Breast (tissue), 4 donors: ENCODE data around the genes ZNF391, ZNF184, H2AC15, H2BC15, H2AC16 and PGBD1.

- PRO-cap, 3 experiments, result no peak in any of the 3 experiments
- RRBS, result no CpG with 5 or more reads among the region's 17 CpGs
Observed at GRCh38 chr6:27293758-27294231, 18.3 kb downstream of the POM121L2 start.

DNA sequence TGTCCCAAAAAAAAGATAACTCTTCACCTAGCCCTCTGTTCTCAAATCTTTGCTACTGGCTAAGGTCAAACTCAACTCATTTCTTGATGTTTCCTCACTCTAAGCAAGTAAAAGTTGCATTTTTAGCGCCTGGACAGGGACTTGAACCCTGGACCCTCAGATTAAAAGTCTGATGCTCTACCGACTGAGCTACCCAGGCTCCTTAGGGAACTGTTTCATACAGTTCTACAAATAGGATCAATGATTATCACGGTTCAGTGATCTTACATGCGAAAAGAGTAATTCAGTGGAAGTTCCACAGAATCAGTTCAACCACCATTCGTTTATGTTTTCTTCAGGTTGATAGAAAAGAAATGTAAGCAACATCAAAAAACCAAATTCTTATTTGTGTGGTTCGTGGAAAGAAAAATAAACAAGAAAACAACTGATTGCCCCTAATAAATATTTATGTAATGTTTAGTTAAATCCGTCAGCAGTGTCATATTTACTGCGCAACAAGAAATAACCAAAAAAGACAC is 22.9 kb upstream of the POM121L2 start:
- PRO-cap, 3 experiments, result no peak in any of the 3 experiments
- RRBS, result no CpG with 5 or more reads among the region's 8 CpGs

DNA sequence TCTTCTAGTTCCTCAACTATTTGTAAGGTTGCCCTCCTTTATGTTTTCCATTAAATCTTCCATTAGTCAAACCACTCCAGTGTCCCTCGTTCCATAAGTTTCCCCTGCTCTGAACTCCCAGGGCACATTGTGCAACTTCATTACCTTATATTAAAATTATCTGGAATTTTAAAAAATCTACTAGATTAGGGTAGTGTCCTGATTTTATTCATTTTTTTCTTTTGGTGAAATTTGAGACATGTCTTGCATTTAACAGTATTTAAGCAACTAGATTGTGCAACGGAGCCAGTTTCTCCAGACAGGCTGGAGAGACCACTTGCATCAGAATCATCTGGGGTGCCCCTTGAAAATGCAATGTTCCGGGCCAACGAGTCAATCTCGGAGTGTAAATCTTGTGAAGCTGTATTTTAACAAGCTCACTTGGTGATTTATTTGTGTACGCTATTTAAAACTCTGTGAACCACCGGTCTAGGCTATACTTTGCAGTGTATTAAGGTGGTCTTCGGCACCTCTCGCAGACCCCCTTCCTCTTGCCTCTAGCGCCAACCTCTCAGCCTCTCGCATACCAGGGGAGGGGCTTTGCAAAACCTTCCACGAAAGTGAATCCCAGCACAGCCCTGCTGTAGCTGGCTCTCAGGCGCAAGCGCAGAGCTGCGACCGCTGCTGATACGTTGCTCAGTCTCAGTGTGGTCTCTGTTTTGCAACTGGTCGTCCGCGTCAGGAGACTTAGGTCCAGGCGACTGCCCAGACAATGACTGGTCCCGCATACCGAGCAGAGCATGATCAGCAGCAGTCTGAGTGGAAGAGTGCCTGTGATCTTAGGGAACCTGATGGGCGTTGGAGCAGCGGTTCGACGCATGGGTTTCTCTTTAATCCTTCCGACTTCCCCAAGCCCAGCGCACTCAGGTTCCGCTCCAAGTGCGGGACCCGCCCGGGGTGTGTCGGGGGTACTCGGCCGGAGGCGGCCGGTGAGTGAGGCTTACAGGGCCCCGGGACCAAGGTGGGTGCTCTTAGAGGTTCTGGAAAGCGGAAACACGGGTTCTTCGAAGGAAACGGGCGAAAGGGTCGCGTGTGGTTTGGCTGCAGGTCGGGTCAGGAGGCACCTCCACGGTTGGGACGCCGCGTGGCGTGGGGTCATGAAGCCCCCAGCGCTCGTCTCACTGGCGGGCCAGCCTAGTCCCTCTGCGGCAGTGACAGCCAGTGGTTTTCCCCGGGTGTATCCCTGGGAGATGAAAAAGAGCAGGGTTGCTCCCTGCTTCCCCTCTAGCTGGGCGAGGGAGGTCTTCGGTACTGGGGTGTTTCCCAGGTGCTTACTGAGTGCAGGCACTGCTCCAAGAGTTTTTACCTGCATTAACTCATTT is at the start of gene ZNF391:
Gene ZNF391 (plus strand): TSS at position 684 of the 1,361 bp plus-strand sequence.
- PRO-cap, 3 experiments, result peak in 3 of 3 experiments; most common plus-strand start position 950 of the sequence (in 3); most common minus-strand start position 796 of the sequence (in 2)
- RRBS, result no CpG with 5 or more reads among the region's 59 CpGs

DNA sequence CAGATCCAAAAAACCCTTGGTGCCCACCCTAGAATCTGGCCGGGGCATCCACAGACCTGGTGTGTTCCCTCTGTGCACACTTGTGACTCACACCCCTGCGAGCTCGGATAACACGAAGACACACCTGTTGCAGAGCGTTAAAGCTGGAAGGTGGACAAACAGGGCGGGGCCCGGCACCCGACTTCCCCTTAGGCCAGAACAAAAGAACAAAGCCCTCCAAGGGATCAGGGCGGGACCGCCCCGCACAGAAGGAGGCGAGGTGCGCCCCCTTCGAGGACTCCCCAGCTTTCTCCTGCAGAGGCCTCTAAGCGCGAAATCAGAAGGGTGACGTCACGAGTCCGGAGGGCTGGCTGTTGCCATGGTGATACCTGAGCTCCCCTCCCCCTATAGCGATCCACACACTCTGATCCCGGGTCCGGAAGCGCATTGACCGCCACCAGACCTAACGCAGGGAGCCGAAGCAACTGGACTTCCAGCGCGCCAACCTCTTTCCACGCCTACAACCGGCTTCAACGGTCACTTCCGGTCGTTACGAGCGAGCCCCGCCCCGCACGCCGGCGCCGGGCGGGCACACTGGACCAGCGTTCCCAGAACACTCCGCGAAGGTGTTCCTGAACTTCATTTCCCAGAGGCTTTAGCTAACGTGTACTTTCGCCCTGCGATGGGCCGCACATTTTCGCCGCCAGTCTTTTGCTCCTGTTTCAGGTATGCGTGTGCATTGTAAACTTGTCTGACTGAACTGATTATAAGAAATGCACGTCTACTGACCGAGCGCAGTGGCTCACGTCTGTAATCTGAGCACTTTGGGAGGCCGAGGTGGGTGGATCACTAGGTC is at the start of gene ZNF184:
Gene ZNF184 (minus strand): TSS at position 501 of the 835 bp plus-strand sequence.
- PRO-cap, 3 experiments, result peak in 3 of 3 experiments; most common plus-strand start position 637 of the sequence (in 2); most common minus-strand start position 495 of the sequence (in 3)
- RRBS, result under 1% methylated on average over 11 of the region's 57 CpGs

DNA sequence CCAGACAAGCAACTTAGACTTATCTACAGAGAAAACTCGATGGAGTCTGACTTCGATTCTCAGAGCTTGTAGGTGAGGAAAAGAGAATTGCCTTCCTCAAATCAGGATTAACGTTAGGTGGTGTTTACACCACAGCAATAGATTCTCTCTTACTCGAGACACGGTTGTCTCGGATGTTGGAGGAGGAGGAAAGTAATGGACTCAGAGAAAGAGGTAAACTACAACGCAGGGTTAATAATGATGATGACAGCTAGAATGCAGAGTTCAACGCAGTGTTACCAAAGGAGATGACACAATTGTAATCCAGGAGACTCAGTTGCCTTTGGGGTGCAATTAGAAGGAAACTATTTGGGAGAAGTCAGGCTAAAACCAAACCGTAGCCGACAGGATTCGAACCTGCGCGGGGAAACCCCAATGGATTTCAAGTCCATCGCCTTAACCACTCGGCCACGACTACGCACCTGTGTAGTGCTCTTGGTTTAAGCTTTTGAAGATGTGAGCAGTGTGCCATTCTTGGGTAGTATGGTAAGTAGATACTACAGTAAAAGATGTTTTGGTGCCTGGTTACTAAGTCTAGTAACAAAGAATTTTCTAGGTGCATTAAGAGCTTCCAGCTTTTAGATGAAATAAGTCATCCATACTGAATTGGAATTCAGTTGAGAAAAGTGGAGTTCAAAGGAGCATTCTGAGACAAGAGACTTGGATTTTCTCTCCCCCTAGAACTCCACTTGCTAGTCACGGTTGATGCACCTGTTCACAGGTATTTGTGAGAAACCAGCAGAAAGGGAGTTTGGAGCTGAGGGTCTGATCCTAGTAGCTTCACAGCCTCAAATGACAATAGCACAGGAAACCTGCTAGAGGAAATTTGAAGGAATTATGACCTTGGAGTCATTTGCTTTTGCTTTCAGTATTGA is 32.8 kb upstream of the ZNF184 start:
- PRO-cap, 3 experiments, result no peak in any of the 3 experiments
- RRBS, result no CpG with 5 or more reads among the region's 18 CpGs

DNA sequence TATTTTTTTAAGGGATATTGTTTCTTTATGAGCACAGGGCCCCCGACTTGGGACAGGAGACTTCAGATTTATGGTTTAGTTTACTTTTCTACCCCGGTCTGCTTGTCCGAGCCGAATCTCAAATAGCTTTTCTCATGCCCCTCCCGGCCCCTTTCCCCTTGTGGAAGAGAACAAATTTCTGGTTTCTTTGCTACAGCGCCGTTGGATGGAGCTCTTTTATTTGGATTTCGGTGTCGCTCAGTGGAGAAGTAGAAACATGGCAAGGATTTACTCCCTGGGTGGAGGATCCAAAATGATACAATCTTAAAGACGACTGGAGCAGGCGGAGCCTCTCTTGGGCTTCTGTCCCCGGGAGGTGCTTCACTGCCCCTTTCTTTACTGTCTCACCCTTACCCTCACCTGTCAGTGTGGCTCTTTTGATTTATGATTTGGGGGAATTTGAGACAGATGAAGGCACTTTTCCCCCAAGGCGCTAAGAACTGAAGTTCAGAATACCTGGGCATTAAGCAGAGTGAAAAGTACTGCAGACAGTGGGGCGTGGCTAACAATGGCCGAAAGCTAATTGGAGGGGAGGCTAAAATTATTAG is 144.8 kb upstream of the ZNF184 start:
- PRO-cap, 3 experiments, result no peak in any of the 3 experiments
- RRBS, result no CpG with 5 or more reads among the region's 15 CpGs

GRCh38 chr6:27721095-27721468 is 86.6 kb downstream of the H2BC13 start:
- PRO-cap, 3 experiments, result no peak in any of the 3 experiments
- RRBS, result no CpG with 5 or more reads among the region's 11 CpGs

DNA sequence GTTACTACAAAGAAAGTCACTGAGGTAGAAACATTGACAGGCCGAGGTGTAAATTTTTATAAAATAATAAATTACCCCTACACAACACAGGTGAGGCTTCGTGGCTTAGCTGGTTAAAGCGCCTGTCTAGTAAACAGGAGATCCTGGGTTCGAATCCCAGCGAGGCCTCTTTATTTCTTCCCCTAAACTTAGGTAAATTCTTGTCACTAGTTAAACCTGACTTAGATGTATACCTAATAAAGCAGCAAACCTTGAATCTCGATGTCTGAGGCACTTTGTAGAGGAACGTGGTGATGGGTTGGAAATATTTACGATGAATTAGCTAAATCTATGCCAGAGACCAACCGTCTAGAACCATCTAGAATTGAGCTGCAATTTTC is 81.1 kb downstream of the H2BC13 start:
- PRO-cap, 3 experiments, result no peak in any of the 3 experiments
- RRBS, result no CpG with 5 or more reads among the region's 9 CpGs

- PRO-cap, 3 experiments, result no peak in any of the 3 experiments
- RRBS, result no CpG with 5 or more reads among the region's 1 CpG
Observed at GRCh38 chr6:27809583-27809795, 362 bp upstream of the H3C10 start.

GRCh38 chr6:27838206-27838481 is at the start of gene H2AC15:
Gene H2AC15 (minus strand): TSS chr6:27838375.
- PRO-cap, 3 experiments, result peak in 3 of 3 experiments; most common minus-strand start chr6:27838266 (in 3)
- RRBS, result no CpG with 5 or more reads among the region's 21 CpGs

DNA sequence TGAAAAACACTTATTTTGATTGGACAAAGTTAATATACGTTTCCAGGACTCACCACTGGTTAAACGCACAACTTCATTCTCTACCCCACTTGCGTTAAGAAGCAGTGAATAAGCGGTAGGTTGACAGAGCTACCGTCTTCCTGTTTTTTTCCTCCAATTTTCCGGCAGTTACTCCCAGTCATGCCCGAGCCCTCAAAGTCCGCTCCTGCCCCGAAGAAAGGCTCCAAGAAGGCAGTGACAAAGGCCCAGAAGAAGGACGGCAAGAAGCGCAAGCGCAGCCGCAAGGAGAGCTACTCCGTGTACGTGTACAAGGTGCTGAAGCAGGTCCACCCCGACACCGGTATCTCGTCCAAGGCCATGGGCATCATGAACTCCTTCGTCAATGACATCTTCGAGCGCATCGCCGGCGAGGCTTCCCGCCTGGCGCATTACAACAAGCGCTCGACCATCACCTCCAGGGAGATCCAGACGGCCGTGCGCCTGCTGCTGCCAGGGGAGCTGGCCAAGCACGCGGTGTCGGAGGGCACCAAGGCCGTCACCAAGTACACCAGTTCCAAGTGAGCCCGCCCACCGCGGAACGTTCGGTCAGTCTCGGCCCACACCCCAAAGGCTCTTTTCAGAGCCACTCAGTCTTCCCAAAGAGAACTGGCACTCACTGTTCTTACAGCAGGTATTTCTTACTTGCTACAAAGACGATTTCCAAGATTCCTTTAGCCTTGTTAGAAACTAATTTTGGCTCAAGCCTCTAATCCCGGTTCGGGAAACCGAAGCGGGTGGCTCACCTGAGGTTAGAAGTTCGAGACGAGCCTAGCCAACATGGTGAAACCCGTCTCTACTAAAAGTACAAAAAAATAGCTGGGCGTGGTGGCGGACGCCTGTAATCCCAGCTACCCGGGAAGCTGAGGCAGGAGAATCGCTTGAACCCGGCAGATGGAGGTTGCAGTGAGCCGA is at the start of gene H2BC15:
Gene H2BC15 (plus strand): TSS at position 88 of the 951 bp plus-strand sequence.
- PRO-cap, 3 experiments, result peak in 3 of 3 experiments; most common plus-strand start position 104 of the sequence (in 2); most common minus-strand start position 518 of the sequence (in 1)
- RRBS, result 2% methylated on average over 5 of the region's 56 CpGs

DNA sequence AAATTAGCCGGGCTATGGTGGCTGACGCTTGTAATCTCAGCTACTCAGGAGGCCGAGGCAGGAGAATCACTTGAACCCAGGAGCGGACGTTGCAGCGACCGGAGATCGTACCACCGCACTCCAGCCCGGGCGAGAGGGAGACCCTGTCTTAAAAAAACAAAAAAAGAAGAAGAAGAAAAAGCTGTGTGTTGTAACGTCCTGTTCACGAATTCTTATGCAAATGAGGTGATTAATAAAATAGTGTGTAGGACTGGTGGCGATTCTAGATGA is 285 bp upstream of the H2AC16 start:
- PRO-cap, 3 experiments, result peak in 3 of 3 experiments; most common minus-strand start position 214 of the sequence (in 2)
- RRBS, result no CpG with 5 or more reads among the region's 14 CpGs

- PRO-cap, 3 experiments, result peak in 3 of 3 experiments; most common plus-strand start chr6:27865318 (in 3)
- RRBS, result no CpG with 5 or more reads among the region's 45 CpGs
Observed at GRCh38 chr6:27865167-27865895, at the start of gene H2AC16. Gene H2AC16 (plus strand): TSS chr6:27865317.

GRCh38 chr6:27889343-27889571 is 1.4 kb downstream of the H3C12 start:
- PRO-cap, 3 experiments, result no peak in any of the 3 experiments
- RRBS, result no CpG with 5 or more reads among the region's 3 CpGs

DNA sequence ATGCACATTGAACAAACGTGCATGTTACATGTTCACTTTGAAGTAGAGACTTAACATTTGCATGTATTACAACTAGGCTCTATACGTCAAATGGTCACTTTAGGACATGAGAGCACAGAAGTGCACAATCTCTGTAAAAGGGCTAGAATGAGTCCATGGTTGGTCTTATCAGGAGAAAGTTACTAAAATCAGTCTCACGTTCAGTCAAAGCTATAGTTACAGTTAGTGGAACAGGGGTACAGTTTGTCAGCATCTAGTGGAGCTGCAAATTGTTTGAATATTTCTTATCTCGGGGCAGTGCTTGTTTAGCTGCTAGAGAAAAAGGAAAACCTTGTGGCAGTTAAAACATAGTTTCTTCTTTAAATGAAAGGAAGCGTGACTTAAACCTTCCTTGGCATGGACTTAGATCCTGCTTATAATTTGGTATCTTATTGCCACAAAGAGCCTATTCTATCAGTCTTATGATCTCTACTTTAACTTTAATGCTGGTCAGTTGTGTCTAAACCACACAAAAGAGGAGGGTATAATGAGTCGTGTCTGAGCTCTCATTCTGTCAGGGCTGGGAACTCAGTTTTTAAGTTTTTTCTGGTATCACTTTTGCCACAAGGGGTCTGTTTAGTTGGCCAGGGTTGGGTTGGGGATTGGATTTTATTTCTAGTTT is 4.5 kb upstream of the ZSCAN9 start:
- PRO-cap, 3 experiments, result no peak in any of the 3 experiments
- RRBS, result no CpG with 5 or more reads among the region's 6 CpGs

DNA sequence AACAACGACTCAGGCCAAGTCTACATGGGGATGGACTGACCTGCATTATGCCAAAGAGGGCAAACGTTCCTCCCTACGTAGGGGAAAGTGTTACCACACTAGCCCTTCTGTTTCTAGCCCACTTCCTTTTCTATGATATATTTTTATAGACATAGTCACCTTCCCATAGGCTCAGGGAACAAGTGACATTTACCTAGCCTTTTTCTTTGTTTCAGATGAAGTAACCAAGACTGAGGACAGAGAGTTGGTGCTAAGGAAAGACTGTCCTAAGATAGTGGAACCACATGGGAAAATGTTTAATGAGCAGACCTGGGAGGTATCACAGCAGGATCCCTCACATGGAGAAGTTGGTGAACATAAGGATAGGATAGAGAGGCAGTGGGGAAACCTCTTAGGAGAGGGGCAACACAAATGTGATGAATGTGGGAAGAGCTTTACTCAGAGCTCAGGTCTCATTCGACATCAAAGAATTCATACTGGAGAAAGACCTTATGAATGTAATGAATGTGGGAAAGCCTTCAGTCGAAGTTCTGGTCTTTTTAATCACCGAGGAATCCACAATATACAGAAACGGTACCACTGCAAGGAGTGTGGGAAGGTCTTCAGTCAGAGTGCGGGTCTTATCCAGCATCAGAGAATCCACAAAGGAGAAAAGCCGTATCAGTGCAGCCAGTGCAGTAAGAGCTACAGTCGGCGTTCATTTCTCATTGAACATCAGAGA is 7.4 kb downstream of the ZSCAN9 start:
- PRO-cap, 3 experiments, result no peak in any of the 3 experiments
- RRBS, result no CpG with 5 or more reads among the region's 11 CpGs

DNA sequence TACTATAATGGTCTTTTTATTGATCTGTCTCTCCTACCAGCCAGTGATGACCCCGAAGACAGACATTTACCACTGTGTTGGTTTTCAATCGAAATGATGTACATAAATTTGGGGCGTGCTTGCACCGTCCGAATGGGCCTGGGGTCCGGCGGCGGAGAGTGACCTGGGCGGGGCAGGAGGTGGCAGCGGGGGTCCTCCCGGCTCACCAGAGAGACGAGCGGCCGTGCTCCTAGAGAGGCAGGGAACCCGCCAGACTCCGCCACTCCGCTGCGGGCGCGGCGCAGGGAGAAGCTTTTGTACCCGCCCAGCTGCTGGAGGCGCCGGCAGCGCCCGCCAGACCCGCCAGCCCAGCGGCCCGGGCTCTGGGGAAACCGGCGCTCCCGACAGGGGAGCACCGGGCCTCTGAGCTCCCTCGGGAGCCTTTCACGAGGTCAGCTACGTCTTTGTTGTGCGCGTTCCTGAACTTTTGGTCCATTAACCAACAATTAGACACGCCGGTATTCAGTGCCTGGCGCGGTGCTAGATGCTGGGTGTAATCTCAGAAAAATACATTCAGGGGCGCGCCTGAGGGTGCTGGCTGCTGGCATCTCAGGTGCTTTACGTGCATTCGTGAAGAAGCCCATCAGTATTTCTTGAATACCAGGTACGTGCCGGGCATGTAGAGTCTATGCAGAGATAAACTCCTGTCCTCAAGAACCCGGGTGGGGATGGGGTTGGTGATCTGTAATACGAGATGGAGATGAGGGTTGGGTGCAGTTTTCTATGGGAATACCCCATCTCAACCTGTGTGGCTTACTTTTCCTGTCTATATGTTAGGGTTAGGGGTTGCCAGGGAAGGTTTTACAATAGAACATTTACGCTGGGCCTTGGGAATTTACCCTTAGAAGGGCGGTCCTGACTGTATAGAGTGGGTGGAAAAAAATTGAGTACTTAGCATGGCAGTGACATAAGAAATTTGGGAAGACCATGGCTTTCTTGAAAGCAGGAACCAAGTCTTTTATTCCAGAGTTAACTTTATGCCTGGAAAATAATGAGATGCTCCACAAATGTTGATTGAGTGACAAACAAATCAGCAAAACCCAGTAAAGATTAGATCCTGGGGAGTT is at the start of gene PGBD1:
Gene PGBD1 (plus strand): TSS at position 297 of the 1,106 bp plus-strand sequence.
- PRO-cap, 3 experiments, result no peak in any of the 3 experiments
- RRBS, result 2% methylated on average over 21 of the region's 52 CpGs

GRCh38 chr6:28514154-28514671 is 1.4 kb downstream of the GPX6 start:
- PRO-cap, 3 experiments, result no peak in any of the 3 experiments
- RRBS, result no CpG with 5 or more reads among the region's 5 CpGs

DNA sequence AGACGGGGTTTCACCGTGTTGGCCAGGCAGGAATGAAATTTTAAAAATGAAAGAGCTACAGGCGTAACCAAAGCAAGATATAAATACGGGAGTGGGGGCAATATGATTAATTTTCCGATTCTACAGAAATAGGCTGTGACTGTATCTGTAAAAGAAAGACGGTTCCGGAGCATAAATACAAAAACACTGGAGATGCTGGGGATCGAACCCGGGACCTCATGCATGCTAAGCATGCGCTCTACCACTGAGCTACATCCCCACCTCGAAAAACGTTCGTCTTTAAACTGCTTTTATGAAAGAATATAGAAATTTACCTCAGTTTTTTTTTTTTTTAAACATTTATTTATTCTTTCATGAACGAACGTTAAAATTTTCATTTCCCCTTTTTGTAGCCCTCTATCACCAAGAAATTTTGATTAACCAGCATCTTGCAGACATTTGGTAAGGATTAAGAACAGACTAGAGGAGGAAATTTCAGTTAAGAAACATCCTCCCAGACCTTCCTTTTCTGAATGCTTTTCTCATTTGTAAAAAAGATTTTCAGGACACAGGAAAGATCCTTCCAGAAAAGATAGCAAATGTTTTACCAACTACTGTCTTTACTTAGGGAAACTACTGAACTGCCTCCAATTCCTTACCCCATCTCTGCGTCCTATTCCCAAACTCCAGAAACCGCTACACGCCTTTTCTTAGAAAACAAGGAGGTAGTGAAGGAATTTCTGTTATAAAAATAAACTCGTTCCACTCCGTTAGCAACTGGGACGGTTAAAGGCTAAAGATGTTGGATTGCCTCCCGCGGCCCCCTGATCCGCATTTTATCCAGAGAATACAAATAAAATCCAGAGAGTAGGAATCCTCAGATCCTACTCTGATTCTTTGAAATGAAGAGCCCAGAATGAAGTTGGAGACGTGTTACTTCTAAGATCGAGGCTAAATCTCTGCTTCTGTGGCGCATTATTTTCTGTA is 71.2 kb upstream of the SCAND3 start:
- PRO-cap, 3 experiments, result peak in 2 of 3 experiments; most common minus-strand start position 264 of the sequence (in 2)
- RRBS, result no CpG with 5 or more reads among the region's 27 CpGs

- PRO-cap, 3 experiments, result no peak in any of the 3 experiments
- RRBS, result no CpG with 5 or more reads among the region's 12 CpGs
Observed at GRCh38 chr6:28725502-28726562, 138.7 kb upstream of the SCAND3 start.